Uterus (tissue), 7 donors: ENCODE measurements around the genes FAM177B and DISP1.

- PRO-cap, 4 experiments = no peak in any of the 4 experiments
- RAMPAGE, long total RNA, 2 experiments = no peak in any of the 2 experiments
- RRBS = no CpG with 5 or more reads among the region's 6 CpGs
Measured at GRCh38 chr1:222654247-222654618, 36.3 kb downstream of the MIA3 start.

- PRO-cap, 4 experiments = no peak in any of the 4 experiments
- RAMPAGE, long total RNA, 2 experiments = no peak in any of the 2 experiments
- RRBS = no CpG with 5 or more reads among the region's 11 CpGs
Measured at GRCh38 chr1:222736843-222737939, at the start of gene FAM177B. TSS of gene FAM177B (plus strand) at chr1:222737202.

DNA sequence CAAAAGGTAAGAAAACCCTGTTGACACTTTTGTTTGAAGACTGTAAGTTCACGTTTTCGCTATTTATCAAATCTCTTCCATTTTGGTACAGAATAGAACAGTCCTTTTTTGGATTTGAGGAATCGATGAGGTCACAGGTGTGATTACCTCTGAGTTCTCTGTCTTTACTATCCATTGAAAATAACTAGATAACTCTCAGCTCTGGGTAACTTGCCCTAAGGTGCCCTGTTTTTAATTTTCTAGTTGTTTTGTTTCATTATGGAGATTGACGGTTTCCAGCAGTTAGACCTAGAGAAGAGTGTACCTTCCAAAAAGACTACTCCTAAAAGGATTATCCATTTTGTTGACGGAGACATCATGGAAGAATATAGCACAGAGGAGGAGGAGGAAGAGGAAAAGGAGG is 9.3 kb downstream of the FAM177B start:
- PRO-cap, 4 experiments = no peak in any of the 4 experiments
- RAMPAGE, long total RNA, 2 experiments = no peak in any of the 2 experiments
- RRBS = no CpG with 5 or more reads among the region's 5 CpGs

DNA sequence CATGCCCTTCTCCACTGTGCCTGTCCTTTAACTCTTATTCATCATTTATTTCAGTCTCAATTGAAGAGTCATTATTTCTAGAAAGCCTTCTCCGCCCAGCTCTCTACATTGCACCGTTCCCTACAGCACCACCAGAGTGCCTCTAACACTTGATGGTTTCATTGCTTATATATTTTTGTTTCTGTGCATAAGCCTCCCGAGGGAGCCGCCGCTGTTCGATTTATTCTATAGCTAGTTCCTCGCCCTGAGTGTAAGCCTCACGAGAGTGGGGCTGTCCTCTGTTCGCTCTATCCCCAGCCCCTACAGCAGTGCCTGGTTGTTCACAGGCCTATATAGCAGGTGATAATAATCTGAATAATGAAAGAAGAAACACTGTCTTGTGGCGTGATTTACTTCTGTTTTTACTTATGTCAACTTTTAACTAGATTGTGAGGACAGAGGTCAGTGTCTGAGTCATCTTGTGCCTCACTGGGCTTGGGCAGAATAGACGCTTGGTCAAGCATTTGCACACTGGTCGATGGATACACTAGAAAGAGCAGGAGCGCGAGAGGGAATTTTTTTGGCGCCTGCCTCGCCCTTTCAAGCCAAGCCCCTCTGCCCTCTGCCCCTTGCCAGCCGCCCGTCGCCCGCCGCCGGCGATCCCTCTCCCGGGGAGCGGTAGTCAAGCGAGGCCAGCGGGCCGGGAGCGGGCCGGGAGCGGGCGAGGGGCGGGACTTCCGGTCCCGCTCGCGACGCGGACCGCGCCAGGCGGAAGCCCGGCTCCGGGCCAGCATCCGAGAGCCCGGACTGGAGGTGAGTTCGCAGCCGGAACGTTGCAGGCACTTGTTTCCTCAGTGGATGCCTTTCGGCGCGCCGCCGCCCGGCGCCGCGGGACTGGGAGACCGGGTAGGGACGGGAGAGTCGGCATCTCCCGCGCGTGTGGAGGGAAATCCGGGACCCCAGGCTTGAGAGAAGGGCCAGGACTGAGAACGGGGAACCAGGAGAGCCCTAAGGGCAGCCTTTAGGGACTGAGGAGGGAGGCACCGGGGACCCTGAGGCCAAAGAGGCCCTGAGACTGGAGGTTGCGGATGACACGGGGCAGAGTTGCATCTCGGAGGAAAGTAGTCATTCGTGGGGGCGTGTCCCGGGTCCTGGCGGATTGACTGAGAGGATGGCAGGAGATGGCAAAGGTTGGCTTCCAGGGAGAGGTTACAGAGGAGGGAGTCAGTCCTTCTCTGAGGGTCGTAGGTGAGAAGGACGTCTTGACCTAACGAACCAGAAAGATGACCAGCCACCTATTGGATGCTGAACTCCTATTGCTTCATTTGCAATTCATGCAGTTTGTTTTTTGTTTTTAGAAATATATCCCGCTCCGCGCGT is at the start of gene DISP1:
DISP1 (plus strand) TSS at position 753 of the 1,359 bp plus-strand sequence.
- PRO-cap, 4 experiments = peak in 4 of 4 experiments; most common plus-strand start position 468 of the sequence (in 2); most common minus-strand start position 646 of the sequence (in 2)
- RAMPAGE, long total RNA, 2 experiments = start-site peak on the plus strand in 1 of 2 experiments, centred at position 766 of the sequence, 151 reads per replicate
- RRBS = 2% methylated on average over 30 of the region's 81 CpGs

- PRO-cap, 4 experiments = no peak in any of the 4 experiments
- RAMPAGE, long total RNA, 2 experiments = no peak in any of the 2 experiments
- RRBS = no CpG with 5 or more reads among the region's 3 CpGs
Measured at GRCh38 chr1:222890686-222891509, 76.1 kb downstream of the DISP1 start.

DNA sequence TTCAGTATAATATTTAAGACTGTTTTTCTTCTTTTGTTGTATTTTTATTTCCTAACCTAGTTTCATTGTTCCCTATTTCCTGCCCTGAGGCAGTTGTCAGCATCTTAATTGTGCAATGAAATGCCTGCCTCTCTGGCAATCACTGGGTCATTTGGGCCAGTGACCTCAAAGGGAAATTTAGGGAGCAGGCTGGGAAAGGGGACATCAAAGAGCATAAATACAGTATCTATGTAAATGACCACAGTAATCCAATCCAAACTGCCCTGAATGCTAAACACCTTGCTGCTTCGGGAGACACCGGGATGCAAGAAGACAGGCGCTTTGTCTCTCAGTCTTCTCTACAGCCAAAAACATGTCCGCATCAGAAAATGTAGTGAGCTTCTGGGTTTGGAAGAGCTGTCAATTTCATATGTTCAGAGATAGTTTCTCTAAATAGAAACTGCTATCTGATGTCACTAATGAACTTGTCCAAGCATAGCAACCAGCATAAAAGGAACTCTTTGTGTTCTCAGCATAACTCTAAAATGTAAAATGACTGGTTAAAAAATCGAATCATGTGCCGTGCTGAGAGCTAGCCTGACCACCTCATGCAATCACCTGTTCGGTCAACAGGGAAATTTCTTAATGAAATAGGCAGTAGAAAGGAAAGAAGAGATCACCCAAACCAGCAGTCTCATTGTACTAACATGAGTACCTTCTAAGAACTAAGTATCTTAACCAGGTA is 147.6 kb downstream of the TLR5 start:
- PRO-cap, 4 experiments = no peak in any of the 4 experiments
- RAMPAGE, long total RNA, 2 experiments = no peak in any of the 2 experiments
- RRBS = no CpG with 5 or more reads among the region's 7 CpGs

DNA sequence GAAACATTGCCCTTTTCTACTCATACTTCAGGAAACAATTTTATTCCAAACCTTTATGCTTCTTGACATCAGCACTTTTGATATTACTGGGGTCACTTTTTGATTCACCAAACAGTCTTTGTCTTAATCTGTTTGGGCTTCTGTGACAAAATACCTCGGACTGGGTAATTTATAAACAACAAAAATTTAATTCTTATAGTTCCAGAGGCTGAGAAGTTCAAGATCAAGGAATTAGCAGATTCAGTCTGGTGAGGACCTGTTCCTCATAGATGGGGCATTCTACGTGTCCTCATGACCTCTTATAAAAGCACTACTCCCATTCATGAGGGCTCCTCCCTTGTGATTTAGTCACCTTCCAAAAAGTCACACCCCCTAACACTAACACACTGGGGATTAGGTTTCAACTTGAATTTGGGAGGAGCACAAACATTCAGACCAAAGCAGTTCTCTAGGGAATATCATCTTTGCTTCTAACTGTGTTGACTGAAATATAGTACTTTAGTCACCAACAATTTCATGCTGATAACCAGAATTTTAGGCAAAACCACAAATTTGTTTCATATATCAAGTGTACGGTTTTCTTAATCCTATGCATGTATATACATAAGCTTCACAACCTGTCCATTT is 141.5 kb downstream of the TLR5 start:
- PRO-cap, 4 experiments = no peak in any of the 4 experiments
- RAMPAGE, long total RNA, 2 experiments = no peak in any of the 2 experiments
- RRBS = no CpG with 5 or more reads among the region's 3 CpGs

DNA sequence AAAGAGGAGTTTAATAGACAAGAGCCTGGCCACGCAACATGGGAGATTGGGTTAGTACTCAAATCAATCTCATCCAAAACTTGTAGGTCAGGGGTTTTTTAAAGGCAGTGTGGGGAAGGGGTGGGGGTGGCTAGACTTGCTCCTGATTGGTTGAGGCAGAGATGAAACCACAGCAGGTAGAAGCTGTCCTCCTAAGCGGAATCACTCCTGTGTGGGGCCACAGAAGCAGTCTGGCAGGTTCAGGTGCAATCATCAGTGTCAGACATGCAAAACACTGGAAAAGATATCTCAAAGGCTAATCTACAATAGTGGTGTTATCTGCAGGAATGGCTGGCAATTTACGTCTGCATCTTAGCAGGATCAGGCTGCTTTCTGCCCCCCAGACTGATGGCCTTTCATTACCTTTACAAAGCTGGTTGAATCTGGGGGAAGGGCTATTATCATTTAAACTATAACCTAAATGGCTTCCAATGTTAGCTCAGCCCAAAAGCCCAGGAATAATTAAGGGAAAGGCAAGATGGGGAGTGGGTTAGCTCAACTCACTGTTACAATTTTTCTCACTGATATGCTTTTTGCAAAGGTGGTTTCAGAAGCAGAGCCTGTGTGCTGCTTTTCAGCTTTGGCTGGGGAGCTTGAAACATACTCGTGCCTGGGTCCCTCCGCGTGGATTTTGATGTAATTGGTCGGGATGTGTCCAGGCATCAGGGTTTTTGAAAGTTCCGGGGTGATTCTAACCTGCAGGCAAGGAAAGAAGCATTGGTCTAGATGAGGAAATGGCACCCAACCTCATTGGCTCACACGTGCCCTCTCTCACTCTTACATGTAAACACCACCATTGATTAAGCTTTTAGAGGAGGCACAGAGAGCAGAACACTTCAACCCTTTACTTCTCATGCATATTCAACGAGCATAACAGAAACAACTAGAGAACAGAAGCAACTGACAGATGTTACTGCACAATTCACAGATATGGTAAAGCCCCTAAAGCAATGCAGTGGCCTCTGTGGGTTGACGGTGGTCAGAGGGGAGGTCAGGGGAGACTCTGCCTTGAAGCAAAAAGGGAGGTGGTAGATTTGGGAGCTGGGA is 112.4 kb downstream of the TLR5 start:
- PRO-cap, 4 experiments = no peak in any of the 4 experiments
- RAMPAGE, long total RNA, 2 experiments = no peak in any of the 2 experiments
- RRBS = no CpG with 5 or more reads among the region's 11 CpGs

GRCh38 chr1:223230374-223230978 is 87.4 kb upstream of the TLR5 start:
- PRO-cap, 4 experiments = no peak in any of the 4 experiments
- RAMPAGE, long total RNA, 2 experiments = no peak in any of the 2 experiments
- RRBS = no CpG with 5 or more reads among the region's 8 CpGs

DNA sequence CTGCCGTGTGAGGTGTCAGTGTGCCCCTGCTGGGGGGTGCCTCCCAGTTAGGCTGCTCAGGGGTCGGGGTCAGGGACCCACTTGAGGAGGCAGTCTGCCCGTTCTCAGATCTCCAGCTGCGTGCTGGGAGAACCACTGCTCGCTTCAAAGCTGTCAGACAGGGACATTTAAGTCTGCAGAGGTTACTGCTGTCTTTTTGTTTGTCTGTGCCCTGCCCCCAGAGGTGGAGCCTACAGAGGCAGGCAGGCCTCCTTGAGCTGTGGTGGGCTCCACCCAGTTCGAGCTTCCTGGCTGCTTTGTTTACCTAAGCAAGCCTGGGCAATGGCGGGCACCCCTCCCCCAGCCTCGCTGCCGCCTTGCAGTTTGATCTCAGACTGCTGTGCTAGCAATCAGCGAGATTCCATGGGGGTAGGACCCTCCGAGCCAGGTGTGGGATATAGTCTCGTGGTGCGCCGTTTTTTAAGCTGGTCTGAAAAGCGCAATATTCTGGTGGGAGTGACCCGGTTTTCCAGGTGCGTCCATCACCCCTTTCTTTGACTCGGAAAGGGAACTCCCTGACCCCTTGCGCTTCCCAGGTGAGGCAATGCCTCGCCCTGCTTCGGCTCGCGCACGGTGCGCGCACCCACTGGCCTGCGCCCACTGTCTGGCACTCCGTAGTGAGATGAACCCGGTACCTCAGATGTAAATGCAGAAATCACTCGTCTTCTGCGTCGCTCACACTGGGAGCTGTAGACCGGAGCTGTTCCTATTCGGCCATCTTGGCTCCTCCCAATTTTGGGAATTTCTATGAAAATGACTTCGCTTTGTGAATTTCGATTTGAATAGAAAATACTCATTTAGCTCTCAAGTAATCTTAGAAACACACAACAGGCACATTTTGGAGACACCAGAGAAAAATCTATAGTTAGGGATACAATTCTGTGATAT is 7.8 kb downstream of the CCDC185 start:
- PRO-cap, 4 experiments = no peak in any of the 4 experiments
- RAMPAGE, long total RNA, 2 experiments = no peak in any of the 2 experiments
- RRBS = no CpG with 5 or more reads among the region's 36 CpGs

GRCh38 chr1:223621128-223621988 is 44.1 kb downstream of the CAPN8 start:
- PRO-cap, 4 experiments = no peak in any of the 4 experiments
- RAMPAGE, long total RNA, 2 experiments = no peak in any of the 2 experiments
- RRBS = no CpG with 5 or more reads among the region's 15 CpGs

DNA sequence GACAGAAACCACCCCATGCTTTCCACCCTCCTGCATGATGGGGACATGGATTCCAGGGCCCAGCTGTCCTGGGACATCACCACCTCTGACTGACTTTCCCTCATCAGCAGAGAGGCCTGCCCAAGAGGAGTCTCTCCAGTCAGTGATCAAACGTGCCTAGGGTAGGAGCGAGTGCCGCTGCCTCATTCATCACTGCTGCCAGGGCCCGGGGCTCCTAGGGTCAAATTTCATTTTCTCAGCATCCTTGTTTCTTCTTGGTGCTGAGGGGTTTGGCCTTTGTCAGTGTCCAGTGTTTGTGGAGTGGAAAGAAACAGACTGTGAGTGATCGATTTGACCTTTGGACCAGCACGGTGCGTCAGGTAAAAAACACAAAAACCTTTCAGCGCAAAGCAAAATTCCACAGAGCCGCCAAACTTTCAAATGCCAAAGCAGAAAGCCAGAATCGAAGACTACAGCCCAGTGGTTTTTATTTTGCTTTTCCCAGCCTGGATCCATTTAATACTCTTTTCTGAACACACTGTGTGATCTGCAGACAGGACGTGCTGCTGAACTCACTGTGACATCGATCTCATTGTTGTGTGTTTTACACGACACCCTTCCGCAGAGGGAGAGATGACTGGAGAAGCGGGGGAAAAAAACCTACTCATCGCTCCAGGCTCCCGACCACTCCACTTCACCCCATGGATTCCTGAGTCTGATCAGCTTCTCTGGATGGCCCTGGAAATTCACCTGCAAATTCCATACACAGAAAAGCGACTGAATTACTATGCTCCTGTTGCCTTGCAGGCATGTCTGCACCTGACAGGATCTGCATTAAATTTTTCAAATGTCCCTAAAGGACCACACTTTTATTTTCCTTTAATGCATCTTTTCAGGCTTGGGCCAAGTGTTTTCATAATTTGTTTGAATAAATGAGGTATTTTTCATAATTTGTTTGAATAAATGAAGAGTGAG is 43.1 kb downstream of the CAPN8 start:
- PRO-cap, 4 experiments = no peak in any of the 4 experiments
- RAMPAGE, long total RNA, 2 experiments = no peak in any of the 2 experiments
- RRBS = no CpG with 5 or more reads among the region's 18 CpGs

GRCh38 chr1:223655270-223655519 is 10.3 kb downstream of the CAPN8 start:
- PRO-cap, 4 experiments = no peak in any of the 4 experiments
- RAMPAGE, long total RNA, 2 experiments = no peak in any of the 2 experiments
- RRBS = no CpG with 5 or more reads among the region's 1 CpG

GRCh38 chr1:223710903-223711455 is 1.4 kb upstream of the CAPN2 start:
- PRO-cap, 4 experiments = no peak in any of the 4 experiments
- RAMPAGE, long total RNA, 2 experiments = no peak in any of the 2 experiments
- RRBS = no CpG with 5 or more reads among the region's 3 CpGs

DNA sequence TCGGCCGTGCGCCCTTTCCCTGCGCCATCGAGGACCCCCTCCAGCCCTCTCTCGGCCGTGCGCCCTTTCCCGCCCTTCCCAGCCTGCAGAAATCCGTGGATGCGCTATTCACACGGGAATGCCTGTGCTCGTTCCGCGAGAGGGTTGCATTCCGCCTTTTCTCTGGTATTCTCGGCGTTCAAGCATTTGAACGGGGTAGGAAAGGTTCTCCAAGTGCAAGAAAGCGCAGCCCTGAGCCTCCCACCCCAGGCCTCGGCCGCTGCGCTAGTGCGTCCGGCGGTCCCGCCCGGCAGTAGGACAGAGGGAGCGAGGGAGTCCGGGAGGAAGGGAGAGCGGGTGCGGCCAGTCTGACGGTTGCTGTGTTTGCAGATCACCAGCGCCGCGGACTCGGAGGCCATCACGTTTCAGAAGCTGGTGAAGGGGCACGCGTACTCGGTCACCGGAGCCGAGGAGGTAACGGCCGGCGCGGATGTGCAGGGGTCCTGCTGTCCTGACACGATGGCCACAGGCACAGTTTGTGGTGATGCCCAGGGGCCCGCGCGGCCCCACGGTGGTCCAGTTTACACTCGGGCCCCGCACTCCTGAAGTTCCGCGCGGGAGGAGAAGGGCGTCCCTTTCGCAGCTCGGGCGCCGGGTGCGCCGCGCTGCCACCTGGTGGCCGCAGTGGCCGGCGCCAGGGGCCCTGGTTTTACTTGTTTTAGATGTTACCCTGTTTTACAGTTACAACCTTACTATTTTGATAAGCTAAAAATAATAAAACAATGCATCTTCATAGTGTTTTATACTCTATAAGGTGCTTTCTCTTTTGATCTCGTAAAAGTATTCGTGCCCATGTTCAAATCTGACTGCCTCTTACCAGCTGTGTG is 36.6 kb downstream of the CAPN2 start:
- PRO-cap, 4 experiments = peak in 2 of 4 experiments; most common plus-strand start position 368 of the sequence (in 1); most common minus-strand start position 365 of the sequence (in 2)
- RAMPAGE, long total RNA, 2 experiments = no peak in any of the 2 experiments
- RRBS = 4% methylated on average over 18 of the region's 70 CpGs

GRCh38 chr1:223751741-223752458 is 39.6 kb downstream of the CAPN2 start:
- PRO-cap, 4 experiments = no peak in any of the 4 experiments
- RAMPAGE, long total RNA, 2 experiments = no peak in any of the 2 experiments
- RRBS = no CpG with 5 or more reads among the region's 9 CpGs

DNA sequence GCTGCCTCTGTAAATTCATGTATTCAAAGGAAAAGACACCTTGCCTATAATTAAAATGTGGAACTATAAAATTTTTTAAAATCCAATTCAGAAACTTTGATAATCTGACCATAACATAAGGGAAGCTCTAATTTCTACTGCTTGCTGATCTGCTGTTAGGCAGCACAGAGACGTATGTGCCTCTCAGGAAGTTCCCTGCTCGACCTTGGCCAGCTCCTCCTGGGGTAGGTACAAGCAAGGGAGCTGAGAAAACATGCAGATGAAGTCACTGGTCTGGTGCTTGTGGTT is 63.5 kb downstream of the CAPN2 start:
- PRO-cap, 4 experiments = no peak in any of the 4 experiments
- RAMPAGE, long total RNA, 2 experiments = no peak in any of the 2 experiments
- RRBS = no CpG with 5 or more reads among the region's 2 CpGs

DNA sequence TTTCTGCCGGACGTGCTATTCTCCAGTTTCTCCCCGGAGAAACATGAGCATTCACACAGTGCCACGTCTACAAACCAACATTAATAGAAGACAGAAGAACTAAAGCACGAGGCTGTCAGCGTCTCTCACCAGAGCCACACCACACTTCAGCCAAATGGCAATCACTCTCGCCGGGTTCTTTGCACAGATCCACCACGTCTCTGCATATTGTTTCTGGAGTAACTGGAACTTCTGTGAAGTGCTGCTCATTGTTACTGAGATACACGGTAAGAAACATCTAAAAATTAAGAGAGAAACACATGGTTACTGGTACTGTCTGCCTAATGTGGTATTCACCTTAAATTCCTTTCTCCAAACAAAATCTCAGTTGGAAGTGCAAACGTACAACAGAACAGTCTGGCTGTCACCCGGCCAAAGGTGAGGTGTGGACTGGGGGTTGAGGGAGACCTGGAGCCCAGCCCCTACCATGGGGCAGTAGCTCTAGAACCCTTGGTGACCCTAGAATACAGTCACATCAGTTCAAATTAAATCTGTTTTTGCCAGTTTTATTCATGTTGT is 24.6 kb downstream of the TP53BP2 start:
- PRO-cap, 4 experiments = no peak in any of the 4 experiments
- RAMPAGE, long total RNA, 2 experiments = no peak in any of the 2 experiments
- RRBS = no CpG with 5 or more reads among the region's 12 CpGs

GRCh38 chr1:223886312-223887348 is 40.9 kb upstream of the TP53BP2 start:
- PRO-cap, 4 experiments = no peak in any of the 4 experiments
- RAMPAGE, long total RNA, 2 experiments = no peak in any of the 2 experiments
- RRBS = no CpG with 5 or more reads among the region's 12 CpGs

- PRO-cap, 4 experiments = no peak in any of the 4 experiments
- RAMPAGE, long total RNA, 2 experiments = no peak in any of the 2 experiments
- RRBS = no CpG with 5 or more reads among the region's 3 CpGs
Measured at GRCh38 chr1:224199514-224199914, 16.5 kb downstream of the DEGS1 start.